Pericardium (tissue), 1 donor: ENCODE measurements around a stretch of chr15.

DNA sequence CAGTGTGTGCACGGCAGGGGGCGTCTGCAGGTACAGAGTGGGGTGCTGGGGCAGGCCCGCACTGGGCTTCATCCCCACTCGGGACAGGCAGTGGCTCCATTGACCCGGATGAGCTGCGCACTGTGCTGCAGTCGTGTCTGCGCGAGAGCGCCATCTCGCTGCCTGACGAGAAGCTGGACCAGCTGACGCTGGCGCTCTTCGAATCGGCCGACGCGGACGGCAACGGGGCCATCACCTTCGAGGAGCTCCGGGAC is 16.9 kb downstream of the NOX5 start:
- RRBS: no CpG with 5 or more reads among the region's 23 CpGs

GRCh38 chr15:69080467-69081705 is 66.4 kb downstream of the NOX5 start:
- RRBS: no CpG with 5 or more reads among the region's 15 CpGs

GRCh38 chr15:69089944-69090730 is 70.3 kb upstream of the GLCE start:
- RRBS: no CpG with 5 or more reads among the region's 6 CpGs

DNA sequence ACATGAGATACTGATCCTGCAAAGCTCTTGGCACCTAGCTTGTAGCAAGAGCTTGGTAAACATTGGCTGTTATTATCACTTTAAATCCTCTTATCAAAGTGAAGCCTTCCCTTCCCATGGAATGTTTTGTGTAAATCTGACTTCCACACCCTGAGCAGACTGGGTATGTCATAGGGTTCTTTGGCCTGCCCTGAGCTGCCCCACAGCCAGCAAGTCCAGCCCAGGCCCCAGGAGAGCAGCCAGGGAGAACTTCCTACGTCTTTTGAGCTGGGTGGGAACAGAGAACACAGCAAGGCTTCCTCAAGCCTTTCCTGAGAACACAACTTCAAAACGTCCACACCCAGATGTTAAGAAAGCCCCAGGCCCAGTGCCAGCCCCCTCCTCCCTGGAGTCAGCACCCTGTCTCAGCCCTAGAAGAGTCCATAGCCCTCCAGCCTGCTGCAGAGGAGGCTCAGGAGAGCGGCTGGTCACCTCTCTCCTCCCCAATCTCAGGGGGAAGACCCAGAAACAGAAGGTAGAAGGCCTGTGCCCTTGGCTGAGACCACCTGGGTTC is 7.9 kb upstream of the PAQR5 start:
- RRBS: no CpG with 5 or more reads among the region's 3 CpGs

DNA sequence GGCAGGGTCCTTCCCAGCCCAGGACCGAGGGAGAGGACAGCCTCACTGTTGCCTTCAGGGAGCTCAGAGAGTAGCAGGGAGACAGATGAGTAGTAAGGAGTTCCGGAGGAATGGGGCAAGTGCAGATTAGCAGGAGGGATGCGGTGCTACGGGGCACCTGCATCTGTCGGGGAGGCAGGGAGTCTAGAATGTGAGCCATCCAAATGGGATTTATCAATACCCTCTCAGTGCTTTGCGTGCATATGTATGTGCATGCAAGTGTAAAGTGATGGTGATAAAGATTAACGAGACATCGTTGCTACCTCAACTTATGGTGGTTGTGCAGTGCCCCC is 35.5 kb downstream of the RPLP1 start:
- RRBS: no CpG with 5 or more reads among the region's 8 CpGs

GRCh38 chr15:69490574-69491102 is 38.0 kb downstream of the RPLP1 start:
- RRBS: no CpG with 5 or more reads among the region's 7 CpGs

- RRBS: no CpG with 5 or more reads among the region's 7 CpGs
Observed at GRCh38 chr15:69524793-69525201, 72.2 kb downstream of the RPLP1 start.

DNA sequence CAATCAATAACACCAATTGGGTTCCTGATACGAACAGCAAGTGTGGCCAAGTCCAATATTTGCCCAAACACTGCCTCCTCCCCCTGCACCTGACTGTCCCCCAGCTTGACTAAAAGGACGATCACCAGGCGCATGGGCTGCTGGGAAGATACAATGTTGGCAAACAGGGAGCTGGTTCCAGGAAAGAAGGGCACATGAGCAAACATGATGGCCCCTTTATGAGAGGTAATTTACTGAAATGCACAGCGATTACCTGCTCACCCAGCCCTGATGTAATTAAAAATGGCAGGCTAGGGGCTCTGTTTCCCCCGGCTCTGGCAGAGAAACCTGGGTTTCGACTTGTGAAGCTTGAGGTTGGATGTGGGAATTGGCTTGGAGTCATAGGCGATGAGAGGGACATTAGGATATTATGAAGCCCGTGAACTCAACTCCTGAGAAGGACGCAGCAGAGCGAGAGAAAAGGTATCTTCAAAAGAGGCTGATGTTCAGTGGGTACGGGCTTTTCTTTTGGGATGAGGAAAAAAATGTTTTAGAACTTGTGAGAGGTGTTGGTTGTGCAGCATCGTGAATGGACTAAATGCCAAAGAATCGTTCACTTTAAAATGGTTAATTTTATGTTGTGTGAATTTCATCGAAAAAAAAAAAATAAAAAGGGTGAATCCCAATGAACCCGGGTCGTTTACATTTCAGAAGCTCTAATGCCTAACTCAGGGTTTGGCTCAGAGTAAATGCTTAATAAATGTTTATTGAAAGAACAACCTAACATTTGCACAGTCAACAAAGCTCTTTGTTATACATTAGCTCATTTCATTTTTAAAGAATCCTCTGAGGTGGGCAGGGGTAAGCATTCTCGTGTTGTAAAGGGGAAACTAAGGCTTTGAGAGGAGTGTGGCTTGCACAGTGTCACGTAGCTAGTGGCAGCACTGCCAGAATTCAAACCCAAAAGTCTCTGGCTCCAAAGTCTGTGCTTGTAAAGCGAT is 109.2 kb downstream of the RPLP1 start:
- RRBS: no CpG with 5 or more reads among the region's 19 CpGs

- RRBS: no CpG with 5 or more reads among the region's 10 CpGs
Observed at GRCh38 chr15:69574032-69574551, 121.5 kb downstream of the RPLP1 start.

DNA sequence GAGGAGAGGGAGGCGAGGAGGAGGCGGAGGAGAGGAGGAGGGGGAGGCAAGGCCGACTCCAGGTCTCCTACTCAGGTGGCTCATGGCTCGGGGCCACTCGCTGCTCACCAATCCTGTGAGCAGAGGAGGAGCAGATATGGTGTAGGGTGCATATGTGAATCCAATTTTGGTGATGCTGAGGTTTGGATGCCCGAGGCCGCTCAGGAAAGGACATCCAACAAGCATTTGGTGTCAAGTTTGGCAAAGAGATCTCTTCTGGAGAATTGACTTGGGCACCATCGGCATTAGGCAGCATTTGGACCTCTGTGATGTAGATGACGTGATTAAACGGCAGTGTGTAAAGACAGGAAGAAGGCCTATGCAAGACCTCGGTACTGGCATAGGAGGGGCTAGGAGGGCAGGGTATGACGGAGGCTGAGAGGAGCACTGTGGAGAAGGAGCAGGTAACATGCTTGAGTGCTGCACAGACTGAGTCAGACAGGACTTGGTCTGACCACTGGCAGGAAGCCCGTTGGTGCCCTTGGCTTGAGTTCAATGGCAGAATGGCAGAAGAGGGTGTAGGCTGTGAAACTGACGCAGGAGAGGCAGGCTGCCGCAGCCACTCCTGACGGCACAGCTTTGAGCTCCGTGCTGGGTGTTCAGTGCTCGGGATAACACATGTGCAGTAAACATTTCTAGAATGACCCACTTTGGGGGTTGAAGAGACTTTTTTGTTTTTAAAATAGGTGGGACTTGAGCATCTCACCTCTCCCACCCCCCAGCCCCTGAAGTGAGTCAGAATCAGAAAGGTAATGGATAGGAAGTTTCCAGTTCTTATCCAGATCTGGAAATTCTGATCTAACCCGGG is 126.1 kb downstream of the RPLP1 start:
- RRBS: 52% methylated on average over 1 of the region's 19 CpGs

DNA sequence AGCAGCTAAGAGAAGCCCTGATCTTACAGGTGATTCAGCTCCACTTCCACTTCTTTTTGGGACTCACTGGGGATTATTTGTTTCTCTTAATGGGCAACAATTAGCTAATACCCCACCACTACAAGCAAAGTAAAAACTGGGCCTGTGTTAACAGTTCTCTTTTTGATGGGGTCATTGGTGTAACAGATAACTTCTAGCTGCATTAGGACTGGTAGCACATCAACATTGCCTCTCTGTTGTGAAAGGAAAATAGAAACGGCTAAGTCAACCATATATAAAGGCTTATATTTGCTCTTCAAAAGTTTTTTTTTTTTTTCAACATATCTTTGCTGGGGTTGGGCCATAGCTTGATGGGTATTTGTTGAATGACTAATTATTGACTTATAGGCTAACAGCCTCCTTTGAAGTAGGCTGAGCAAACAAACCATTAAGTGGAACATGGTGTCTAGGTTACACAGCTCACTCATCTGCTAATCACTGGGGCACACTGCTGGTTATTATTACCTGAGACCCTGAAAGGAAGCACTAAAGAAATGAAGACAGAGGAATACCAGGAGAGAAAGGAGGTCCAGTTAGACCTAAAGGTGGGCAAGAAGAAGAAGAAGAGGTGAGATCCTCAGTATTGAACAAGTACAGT is 139.2 kb downstream of the RPLP1 start:
- RRBS: no CpG with 5 or more reads among the region's 1 CpG

GRCh38 chr15:69679527-69679861 is 226.9 kb downstream of the RPLP1 start:
- RRBS: no CpG with 5 or more reads among the region's 4 CpGs

DNA sequence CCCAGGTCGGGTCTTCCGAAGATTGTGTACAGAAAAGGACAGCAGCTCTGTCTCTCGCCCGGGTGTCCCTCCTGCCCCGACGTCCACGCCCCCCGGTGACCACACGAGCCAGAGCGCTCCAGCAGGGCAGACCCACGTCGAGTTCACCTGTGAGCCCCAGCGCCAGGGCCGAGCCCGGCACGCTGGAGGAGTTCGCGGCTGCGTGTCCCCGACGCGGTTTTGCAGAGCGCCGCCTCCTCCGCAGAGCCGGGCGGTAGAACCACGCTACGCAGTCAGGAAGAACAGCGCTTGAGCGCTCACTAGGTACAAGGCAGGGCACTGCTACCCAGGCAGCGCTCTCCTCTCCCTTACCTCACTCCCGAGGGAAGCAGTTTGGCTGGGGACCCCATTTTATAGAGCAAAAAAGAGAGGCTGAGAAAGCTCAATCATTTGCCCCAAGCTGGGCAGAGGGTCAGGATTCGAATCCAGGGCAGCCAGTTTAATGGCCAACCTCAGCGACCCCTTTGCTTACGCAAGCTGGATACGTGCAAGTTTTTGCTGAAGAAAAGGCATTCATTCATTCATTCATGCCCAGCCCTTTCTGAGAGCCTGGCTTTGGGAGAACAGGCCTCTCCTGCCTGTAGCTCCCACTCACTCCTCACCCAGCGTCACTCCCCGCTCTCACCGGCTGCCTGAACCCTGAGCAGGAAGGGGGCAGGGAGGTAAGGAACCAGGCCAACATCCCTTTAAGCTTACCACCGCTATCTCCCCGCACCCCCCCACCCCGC is 3.1 kb upstream of the TLE3 start:
- RRBS: 3% methylated on average over 16 of the region's 43 CpGs

GRCh38 chr15:70140299-70141200 is 42.8 kb upstream of the TLE3 start:
- RRBS: 14% methylated on average over 4 of the region's 12 CpGs

DNA sequence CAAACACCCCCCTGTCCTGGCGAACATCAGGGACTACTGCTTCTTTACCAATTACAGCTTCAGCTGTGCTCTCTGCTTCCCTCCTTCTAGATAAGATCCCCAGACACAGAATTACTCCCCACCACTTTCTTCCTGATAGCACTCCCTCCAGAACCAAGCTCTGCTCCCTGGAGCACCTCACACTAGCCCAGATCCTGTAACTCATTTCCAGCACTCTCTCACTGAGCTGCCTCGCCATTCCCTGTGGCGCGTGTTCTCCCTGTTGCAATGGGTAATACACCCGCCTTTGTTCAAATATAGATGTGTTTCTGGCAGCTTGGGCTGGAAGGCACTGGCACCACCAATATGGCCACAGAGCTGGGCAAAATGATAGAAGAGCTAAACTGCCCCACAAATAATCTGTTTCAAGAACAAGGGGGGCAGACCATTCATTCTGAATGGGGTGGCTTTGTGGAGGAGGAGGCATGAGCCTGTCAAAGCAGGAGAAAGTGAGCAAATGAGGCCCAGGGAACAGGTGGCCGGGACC is 57.4 kb upstream of the TLE3 start:
- RRBS: no CpG with 5 or more reads among the region's 6 CpGs

GRCh38 chr15:70180805-70181456 is 83.2 kb upstream of the TLE3 start:
- RRBS: no CpG with 5 or more reads among the region's 17 CpGs

DNA sequence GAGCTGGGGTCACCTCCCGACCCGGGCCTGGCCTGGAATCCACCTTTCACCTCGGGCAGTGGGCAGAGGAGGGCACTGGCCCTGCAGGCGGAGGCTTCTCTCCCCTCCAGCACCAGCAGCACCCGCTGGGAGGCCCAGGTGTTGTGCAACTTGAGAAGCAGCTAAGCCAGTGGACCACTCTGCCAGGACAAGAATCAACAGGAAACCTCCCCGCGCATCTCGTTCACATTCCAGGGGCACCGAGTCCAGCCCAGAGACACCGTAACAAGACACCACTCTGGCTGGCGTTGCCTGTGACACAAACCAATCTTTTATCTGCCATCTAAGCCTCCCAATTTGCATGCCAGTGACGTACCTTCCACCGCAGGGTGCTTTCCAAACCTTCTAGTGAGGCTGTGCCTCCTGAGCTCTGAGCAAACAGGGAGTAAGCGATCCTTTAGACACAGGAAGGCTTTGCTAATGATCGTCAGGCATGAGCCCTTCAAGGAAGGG is 98.8 kb upstream of the TLE3 start:
- RRBS: no CpG with 5 or more reads among the region's 15 CpGs

DNA sequence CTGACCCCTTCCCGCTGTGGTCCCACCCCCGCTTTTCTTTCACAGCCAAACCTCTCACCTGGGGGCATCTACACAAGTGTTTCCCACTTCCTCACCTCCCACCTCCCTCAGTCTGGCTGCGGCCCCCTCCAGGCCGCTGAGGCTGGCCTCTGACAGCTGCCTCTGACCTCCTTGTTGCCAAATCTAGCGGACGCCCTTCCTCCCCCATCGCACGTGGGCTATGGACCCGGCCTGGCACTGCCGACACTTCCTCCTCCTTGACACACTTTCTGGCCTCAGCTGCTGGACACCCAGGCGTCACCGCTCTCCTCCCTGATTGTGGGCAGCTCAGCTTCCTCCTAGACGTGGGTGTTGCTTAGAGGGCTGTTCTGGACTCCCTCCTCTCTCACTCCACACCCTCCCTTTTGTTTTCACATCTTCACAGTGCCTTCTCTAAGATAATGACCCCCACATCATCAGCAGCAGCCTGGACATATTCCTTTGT is 169.0 kb upstream of the TLE3 start:
- RRBS: no CpG with 5 or more reads among the region's 13 CpGs

- RRBS: no CpG with 5 or more reads among the region's 3 CpGs
Observed at GRCh38 chr15:70271296-70271976, 173.7 kb upstream of the TLE3 start.

DNA sequence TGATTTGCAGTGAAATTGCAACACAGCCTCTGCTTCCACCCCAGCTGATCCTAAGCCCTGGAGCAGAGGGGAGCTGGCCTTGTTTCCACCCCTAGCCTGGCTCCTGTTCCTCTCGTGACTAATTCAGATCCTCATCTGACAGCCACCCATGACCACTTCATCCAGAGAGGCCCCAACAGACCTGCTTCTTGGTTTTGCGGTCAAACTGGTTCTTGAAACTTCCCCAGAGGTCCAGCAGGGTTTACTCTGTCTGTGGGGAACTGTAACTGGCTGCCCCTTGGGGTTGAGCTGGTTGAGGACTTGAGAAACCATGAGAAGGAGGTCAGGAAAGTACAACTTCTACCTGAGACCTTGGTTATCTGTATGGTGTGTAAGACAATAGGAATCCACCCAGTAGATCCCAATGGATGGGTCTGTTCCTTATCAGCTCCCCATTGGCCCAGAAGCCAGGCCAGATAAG is 300.2 kb downstream of the UACA start:
- RRBS: no CpG with 5 or more reads among the region's 2 CpGs